RPMI7951 (cell line): Measurements from ENCODE around the genes CCR7 and KRT28.

DNA sequence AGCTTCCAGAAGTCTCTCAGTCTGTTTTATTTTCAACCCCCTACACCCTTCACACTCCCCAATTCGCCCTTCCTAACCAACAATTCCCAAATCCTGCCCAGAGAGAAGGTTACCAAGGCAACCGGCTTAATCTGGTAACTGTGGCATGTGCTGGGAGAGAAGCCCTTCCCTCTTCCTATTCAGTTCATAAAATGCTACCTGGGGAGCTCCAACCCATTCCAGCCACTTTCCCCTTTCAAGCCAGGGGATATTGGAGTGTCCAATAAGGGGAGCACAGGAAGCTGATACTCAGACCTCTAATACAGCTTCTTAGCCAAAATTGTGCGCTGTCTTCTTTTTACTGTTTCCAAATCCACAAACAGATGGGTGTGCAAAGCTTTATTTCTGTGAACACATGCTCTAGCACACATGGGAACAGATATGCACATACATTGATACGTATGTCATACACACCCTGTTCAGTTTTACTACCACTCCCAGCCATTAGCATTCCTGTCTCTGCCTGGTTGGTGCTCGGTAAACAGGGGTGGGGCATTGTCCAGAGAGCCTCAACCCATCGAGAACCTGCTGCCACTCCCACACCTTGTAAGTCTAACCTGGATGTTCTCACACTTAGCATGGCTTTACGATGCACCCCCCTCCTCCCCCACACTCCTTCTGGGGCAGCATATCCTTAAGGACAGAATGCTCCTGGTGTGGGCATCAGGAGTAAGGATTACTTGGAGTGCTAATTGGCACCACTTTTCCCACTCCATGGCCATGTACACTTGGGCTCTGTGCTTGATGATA, 1.1 kb upstream of the RAPGEFL1 start:
- RAMPAGE, long total RNA = no peak

DNA sequence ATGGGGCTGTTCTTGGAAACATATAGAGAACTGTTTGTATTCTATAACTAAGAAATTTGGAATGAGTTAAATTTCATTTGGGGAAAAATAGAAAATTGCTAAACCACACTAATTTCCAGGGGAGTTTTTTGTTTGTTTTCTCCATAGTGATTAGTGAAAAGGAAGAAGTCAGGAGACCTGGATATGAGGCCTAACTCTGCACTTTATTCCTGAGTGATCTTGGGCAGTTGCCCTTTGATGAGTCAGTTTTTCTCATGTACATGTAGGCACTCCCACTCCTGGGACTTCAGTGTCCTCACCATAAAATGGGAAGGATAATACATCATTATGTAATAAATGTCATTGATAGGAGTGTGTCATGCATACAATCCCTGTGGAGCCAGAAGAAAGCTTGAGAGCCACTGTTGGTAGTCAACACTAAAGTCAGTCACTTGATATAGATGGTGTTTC, 32.4 kb downstream of the WIPF2 start:
- RAMPAGE, long total RNA = no peak

- RAMPAGE, long total RNA = no peak
Observed at GRCh38 chr17:40272929-40273658, 14.6 kb upstream of the CDC6 start.

DNA sequence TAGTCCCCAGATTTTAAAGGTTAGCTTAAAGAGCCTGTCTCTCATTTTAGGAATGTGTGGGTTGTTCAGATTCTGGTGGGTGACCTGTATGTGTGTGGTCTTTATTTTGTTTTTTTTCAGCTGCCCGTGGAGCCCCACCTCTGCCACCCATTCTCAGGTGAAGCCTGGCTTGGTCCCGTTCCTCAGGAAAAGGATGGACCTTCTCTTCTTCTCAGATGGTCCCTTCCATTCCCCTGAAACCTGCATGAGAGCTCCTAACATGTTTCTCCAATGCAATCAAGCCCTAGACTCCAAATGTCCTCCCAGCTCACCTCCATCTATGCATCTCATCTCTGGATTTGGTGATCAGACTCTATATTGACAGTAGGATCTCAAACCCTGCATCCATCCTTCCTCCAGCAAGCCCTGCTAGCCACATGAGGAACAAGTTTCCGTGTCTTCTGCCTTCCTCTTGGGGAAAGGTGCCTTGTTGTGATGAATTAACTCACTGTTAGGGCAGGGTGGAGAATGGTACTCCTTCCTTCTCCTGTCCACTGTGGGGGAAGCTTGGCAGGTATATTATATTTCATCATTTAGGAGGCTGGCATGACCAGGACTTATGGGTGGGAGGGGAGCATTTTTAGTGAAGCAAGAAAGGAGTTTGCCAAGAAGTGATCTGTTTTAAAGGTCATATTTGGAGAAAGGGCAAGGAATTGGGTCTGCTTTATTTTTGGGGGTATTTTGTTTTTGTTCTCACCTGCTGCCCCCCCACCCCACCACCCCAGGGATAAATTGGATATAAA, 9.4 kb upstream of the CDC6 start:
- RAMPAGE, long total RNA = no peak

DNA sequence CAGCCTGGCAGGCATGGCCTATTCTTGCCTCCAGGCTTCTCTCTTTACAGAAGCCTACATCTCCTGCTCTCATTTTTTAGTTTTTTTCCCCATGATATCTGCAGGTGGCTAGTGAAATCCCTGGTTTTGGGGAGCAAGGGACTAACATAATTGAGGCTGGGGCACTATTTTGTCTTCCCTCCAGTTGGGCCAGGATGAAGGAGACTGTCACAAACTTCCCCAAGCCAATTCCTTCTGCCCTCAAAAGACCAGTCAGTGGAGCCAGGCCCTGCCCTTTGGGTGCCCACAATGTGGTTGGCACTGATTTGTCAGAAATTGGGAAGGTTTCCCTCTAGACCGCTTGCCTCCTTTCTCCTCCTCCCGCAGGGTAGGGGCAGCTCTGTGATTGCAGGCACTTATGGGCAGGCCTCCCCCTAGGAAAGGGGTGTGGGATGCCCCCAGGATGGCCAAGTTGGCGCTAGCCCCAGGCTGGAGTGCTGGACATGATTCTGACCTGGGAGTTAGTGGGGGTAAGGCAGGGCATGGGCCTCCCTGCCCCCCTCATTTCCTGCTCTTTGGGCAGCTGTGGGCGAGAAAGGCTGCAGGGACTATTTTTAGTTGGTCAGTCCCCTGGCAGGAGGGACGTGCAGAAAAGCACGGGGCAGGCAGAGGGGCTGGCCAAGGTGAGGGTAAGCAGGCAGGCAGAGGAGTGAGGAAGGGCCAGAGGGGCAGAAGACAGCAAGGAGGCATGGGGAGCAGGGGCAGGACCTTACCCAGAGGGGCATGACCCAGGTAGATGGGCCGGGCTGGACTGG, 3.1 kb downstream of the RARA start:
- RAMPAGE, long total RNA = no peak

DNA sequence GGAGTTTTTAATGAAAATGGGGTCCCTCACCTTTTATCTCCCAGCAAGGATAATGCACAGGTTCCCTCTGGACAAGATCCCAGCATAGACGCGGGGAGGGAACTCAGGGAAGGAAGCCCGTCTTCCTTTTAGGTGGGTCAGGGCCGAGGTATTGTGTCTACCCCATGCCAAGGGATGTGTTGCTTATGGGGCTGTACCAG, 26.6 kb downstream of the GJD3 start:
- RAMPAGE, long total RNA = no peak

DNA sequence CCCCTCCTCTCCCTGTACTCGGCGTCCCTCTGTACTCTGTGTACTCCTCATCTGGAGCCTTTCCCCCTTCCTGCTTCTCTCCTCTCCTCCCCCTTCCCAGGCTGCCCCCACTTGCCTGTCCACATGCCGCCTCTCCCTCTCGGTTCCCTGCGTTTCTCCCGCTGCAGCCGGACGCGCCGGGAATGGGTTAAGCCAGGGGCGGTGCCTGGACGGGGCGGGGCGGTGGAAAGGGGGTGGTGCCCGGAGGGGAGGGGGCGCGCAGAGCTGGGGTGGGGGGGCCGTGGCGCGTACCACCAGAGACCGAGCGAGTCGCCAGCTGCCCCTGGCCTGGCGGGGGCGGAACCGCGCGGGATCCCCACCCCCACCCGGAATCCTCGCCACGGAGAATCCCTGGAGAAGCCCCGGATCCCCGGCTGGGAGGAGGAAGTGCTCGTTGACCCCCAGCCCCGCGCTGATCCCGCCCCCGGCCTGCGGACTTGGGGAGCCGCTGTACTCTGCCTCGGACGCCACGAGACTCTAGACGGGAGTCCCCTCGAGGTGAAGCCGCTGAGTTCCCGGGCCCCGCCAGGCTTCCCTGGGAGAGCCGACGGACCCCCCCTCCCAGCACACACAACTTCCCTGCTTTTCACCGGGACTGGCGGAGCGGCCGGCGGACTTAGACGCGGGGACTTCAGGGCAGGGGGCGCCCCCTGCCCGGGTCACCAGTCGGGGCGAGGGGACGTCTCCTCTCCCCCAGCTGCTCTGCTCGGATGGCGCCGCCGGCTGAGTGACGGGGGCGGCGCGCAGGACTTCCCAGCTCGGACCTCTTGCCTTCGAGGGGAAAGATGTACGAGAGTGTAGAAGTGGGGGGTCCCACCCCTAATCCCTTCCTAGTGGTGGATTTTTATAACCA, 22.4 kb downstream of the GJD3 start:
- RAMPAGE, long total RNA = no peak

- RAMPAGE, long total RNA = no peak
Observed at GRCh38 chr17:40342773-40343511, 21.6 kb downstream of the GJD3 start.

DNA sequence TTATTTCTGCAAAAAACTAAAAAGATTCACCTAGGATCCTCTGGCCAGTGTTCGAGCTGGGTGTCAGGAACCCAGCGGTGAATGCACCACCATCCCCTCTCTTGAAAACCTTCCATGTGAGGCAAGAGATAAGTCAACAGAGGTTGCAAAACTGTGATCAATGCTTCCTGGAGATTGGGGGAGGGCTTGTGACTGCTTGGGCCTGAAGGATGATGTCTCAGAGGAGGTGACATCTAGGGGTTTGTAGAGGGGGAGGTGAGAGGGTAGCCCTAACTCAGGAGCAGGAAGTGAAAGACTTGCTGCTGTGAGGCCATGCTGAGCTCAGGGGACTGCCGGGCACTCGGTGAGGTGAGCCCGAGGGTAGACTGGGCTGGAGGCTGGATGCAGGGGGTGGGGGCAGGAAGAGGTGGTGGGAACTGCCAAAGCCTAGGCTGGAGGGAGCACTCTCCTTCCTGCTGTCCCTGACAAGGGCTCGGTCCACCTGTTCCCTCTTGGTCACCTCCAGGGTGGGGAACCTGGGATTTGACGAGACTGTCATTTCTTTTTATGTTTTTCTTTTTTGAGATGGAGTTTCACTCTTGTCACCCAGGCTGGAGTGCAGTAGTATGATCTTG, 11.5 kb downstream of the GJD3 start:
- RAMPAGE, long total RNA = no peak

DNA sequence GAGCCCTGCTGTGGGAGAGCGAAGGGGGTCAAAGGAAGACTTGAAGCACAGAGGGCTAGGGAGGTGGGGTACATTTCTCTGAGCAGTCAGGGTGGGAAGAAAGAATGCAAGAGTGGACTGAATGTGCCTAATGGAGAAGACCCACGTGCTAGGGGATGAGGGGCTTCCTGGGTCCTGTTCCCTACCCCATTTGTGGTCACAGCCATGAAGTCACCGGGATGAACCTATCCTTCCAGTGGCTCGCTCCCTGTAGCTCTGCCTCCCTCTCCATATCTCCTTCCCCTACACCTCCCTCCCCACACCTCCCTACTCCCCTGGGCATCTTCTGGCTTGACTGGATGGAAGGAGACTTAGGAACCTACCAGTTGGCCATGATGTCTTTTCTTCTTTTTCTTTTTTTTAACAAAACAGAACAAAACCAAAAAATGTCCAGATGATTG, 14.1 kb downstream of the IGFBP4 start:
- RAMPAGE, long total RNA = no peak

- RAMPAGE, long total RNA = no peak
Observed at GRCh38 chr17:40499434-40500335, 1.7 kb downstream of the TNS4 start.

GRCh38 chr17:40536272-40537470, 28.6 kb downstream of the CCR7 start:
- RAMPAGE, long total RNA = no peak

DNA sequence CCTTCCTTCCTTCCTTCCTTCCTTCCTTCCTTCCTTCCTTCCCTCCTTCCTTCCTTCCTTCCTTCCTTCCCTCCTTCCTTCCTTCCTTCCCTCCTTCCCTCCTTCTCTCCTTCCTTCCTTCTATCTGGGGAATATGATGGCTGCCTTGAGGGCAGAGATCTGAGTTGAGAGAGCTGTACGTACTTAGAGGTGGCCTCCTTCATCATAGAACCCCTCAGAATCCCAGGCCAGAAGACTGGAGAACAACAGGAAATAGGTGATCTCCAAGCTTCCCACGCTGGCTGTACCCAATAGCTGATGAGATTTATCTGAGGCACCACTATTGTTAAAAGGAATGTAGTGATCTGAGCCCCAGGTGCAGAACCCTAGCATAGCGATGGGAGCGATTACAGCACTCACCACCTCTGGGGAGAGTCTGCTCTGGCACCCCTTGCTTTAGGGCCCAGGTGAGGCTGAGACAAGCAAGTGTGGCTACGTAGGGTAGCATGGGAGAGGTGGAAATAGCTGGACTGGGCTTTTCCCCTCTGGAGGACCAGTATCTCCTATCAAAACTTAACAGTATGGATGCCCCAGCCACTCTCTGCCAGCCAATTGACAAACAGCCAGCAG, 26.0 kb downstream of the CCR7 start:
- RAMPAGE, long total RNA = no peak

DNA sequence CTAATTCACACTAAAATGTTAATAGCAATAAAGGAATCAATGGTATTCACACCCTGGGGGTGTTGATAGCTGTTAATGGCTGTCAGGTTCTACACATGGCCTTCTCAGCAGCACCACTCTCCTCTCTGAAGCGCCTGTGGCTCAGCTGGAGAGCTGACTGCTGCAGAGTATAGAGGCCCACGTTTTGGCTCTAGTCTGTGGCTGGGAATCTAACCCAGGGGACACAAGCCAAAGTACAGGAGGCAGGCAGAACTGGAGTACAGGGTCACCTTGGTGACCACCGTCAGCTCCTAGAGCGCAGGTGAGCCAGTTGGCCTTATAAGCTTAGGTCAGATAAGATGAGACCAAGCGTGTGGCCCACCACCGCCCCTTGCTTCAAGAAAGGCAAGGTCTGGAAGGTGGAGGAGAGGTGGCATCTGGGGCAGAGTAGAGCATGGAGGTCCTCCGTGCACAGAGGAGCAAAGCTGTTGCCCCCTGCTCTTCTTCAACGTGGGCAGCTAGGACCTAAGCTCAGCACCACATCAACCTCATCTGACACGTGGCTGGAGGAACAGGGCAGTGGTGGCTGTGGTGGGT, 25.4 kb downstream of the CCR7 start:
- RAMPAGE, long total RNA = no peak

DNA sequence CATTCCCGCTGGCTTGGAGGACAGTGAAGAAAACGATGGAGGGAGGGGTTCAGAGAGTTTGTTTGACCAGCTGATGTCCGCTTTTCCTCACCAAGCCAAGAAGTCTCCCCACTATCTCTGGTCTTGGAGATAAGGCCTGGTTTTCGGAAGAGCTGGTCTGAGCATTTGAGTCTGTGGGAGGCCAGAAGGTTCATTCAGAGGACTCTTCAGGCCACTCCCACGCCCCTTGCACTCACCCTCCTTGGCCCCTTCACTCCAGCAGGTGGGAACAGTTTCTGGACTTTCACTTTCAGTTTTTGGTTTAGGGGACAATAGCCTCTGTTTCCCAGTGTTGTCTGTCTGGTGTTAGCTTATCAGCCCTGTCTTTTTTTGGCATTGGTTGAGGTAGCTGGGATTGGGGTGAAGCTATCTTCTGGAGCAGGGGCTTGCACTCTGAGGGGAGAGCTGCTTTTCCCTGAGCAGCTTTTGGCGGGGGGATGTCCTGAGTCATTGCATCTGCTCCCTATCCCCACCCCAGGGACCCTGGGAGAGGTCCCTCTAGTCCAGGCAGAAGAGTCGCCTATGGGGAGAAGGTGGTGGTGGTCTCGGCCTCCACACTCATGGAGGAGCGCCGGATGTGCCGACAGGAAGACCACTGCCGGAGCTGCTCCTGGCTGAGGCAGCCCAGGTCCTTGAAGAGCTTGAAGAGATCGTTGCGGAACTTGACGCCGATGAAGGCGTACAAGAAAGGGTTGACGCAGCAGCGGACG, 10.9 kb downstream of the CCR7 start:
- RAMPAGE, long total RNA = no peak

- RAMPAGE, long total RNA = no peak
Observed at GRCh38 chr17:40565346-40565727, at the start of gene CCR7. Gene CCR7 (minus strand): TSS chr17:40565472.

DNA sequence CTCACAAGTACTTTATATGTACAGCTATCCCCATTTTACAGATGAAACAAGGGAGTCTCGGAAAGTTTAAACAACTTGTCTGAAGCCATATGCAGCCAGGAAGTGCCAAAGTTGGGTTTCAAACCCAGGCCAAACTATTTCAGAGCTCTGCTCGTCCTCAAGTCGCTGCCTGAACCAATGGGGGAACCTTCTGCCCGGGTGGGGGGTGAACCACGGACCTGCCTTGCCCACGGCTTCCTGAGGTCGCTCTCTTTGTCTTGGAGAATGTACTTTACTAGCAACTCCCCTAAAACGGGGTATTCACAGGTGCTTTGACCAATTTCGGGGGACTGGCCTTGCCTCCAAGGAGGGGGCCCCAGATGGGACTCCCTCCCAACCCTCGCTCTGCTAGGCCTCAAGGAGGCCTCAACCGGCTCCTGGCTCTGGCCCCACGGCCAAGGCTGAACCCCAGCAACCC, 355 bp downstream of the SMARCE1 start:
- RAMPAGE, long total RNA = no peak

DNA sequence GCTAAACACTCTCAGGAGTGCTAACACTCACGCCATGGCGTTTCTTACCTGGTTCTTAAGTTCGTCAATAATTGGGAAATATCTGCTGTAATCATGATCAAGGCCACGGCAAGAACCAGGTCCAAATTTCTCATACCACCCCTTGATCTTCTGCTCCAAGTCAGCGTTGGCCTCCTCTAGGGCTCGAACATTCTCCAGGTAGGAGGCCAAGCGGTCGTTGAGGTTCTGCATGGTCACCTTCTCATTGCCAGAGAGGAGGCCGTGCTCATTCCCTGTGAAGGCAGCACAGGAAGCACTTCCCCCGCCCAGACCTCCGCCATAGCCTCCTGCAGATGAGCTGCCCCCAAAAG, 373 bp downstream of the KRT27 start:
- RAMPAGE, long total RNA = no peak

- RAMPAGE, long total RNA = no peak
Observed at GRCh38 chr17:40799729-40800028, at the start of gene KRT28. Gene KRT28 (minus strand): TSS chr17:40799959.

GRCh38 chr17:40816952-40817883, 5.2 kb downstream of the KRT10 start:
- RAMPAGE, long total RNA = no peak